Paraaortic lymph node (tissue), 1 donor: ENCODE data around the genes POU5F2, FAM81B and RHOBTB3.

- PRO-cap, result no peak
Observed at GRCh38 chr5:91281391-91282031, 101.6 kb downstream of the ARRDC3 start.

GRCh38 chr5:91384691-91385103 is 1.6 kb upstream of the ARRDC3 start:
- PRO-cap, result no peak

DNA sequence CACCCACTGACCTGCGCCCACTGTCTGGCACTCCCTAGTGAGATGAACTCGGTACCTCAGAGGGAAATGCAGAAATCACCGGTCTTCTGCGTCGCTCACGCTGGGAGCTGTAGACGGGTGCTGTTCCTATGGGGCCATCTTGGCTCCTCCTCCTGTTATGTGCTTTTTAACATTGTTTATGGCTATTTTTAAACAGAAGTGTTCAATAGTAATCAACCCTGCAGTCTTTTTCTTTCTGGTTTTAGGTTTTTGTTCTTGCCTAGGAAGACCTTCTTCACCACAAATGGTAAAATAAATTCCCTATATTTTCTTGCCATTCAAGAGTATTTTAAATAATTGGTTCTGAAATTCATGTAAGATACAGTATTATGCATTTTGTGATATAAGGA is 816.2 kb upstream of the ARRDC3 start:
- PRO-cap, result no peak

DNA sequence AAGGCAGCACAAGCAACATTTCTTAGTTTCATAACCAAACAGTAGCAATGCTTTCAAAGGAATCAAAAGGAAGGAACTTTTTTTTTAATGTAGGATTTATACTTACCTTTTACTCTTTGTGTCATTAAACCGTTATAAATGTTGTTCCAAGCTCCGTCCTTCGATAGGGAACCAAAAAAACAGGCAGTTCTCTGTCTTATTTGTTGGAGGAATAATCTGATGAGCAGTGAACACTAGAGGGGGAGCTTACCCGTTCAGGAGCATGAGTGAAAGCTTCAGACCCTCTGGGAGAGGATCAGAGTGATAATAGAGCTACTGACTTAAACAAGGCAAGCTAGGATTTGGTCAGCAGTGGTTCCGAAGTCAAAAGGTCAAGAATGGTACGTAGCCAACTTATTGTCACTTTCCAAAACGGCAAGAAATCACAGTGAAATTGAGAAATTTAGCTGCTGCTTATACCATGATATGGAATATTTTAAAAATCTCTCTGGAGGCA is 895.0 kb upstream of the NR2F1 start:
- PRO-cap, result no peak

GRCh38 chr5:92801878-92802300 is 781.1 kb upstream of the NR2F1 start:
- PRO-cap, result no peak

GRCh38 chr5:93572034-93572453 is 11.0 kb upstream of the NR2F1 start:
- PRO-cap, result no peak

DNA sequence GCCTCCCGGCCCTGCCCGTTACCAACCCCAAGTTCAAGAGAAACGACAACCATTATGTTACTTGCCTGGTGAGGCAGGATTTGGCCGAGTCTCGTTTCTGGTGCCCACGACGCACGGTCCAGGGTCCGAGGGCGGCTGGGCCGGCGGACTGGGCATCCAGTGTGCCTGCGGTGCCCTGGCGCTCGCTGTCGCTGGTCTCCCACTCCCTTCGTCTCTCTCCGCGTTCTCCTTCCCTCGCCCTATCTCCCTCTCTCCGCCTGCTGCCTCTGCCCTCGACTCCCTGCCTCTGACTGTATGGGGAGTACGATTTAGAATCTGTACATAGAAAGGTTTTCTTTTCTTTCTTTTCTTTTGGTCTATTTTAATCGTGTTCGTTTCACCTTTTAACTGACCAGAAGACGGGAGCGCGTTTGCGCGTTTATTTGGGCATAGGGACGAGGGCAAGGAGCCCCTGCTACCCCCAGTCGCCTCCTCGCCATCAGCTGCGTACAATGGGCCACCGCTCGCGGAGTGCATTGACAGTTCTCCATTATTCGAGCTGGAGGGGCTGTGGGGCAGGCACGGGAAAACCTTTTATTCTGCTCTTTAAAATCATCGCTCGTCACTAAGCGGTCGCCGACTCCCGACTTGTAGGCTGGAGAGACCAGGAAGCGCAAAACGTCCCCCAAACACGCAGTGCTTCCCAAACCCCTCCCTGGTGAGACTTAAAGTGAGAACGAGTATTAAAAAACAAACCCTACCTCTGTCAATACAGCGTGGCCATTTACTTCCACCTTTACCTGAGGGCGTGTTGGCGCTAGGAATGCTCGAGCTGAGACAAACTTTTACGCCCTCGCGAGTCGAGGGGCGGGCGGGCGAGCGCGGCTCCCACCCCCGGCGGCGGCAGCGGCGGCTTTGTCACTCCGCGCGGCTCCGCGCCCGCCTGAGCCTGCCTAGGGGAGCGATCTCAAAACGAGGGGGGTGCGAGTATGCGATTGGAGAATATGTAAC is 2.3 kb upstream of the NR2F1 start:
- PRO-cap, result no peak

- PRO-cap, result bidirectional peak, plus-strand start at chr5:93621335, minus-strand start at chr5:93621239; bidirectional peak, plus-strand start at chr5:93621605, minus-strand start at chr5:93621466
Observed at GRCh38 chr5:93620847-93622046, 38.2 kb downstream of the NR2F1 start.

DNA sequence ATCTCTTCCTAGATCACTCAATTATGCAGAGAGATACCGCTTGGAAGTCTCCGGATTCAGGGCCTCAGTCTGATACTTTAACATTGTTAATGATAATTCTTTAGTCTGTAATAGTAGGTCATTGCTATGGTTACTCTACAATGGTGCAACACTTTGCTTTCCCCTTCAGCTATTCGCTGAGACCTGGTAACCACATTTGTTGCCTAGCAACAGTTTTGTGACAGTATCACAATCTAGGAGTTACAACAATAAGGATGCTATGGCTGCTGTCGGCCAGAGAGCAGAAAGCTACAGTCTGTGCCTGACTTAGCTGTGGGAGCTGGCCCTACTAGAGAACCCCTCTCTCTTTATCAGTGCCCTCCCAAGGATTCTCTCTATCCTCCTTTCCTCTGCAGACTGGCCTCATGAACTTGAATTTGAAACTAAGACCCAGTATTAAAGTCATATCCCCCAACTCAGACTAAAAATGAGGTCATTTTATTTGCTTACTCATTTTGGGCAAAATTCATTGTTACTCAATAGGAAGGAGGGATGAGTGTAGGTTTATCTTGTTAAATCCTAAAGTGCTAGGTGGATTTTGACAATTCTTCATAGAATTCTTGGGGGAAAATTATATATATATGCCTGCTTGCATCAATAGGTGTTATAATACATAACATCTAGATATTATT is 39.4 kb downstream of the NR2F1 start:
- PRO-cap, result no peak

DNA sequence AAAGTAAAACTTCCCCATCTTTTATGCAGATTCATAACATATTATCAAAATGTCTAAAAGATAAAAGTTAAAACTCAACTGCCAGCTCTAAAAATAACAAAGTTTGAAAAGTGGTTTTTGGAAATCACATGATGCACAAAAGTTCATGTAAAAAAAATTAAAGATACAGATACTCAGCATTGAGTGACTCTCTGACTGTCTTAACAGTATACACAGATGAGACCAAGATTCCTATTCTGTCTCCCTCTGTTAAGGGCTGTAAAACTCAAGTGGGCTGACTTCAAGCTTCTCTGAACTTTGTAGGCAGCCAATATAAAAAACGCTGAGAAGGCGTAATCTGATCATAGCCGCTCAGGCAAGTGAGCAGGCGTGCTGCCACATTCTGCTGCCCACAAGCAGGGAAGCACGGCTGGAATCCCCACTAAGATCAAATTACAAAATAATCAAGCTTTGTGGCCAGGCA is 64.3 kb downstream of the POU5F2 start:
- PRO-cap, result no peak

GRCh38 chr5:93741536-93741789 is at the start of gene POU5F2:
Gene POU5F2 (minus strand): TSS chr5:93741600.
- PRO-cap, result no peak

- PRO-cap, result no peak
Observed at GRCh38 chr5:93790568-93790857, 49.1 kb upstream of the POU5F2 start.

DNA sequence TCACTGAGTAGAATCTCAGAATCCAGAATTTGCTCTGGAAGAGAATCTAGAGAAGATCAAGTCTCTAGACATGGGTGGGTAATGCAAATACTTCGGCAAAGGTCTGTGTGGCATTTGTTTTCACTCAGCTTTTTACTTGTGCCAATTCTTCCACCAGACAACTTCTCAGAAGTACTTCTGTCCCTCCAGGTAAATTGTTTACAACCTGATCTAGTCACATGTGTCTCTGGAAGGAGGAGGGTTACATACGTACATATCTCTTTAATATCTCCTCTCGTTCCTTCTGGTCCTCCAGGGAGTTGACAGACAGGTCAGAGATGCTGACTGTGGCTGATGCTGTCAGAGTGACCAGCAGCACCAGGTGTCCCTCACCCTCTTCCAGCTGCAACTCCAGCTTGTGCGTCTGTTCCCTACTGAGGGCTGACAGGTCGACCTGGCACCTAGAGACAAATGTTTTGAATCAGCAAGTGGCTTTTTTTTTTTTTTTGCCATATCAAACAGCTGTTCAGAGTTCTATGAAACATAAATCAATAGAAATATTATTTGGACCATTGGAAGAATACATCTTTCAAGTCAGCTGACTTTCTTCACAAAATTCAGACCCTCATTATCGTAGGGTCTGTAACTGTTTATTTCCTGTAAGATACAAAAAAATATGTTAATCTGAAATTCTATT is 276.1 kb downstream of the SLF1 start:
- PRO-cap, result no peak

DNA sequence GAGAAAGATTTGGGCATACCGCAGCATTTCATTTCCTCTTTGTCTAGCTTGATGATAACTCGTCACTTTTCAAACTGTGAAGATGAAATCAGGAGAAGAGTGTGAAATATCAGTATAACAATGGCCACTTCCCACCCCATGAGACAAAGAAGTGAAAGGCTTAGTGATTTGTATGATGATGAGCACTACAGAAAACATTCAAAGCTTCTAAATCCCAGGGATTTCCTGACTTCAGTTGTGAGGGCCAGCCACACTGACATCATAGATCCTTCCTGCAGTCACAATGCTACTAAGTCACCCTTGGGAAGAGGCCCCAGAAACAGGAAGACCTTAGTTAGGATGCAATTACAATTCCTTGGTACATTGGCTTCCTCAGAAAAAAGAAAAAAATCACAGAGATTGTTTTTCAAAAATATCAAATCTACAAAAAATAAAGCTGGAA is at the start of gene FAM81B:
TSS of gene FAM81B (plus strand) at position 316 of the 442 bp plus-strand sequence.
- PRO-cap, result no peak

DNA sequence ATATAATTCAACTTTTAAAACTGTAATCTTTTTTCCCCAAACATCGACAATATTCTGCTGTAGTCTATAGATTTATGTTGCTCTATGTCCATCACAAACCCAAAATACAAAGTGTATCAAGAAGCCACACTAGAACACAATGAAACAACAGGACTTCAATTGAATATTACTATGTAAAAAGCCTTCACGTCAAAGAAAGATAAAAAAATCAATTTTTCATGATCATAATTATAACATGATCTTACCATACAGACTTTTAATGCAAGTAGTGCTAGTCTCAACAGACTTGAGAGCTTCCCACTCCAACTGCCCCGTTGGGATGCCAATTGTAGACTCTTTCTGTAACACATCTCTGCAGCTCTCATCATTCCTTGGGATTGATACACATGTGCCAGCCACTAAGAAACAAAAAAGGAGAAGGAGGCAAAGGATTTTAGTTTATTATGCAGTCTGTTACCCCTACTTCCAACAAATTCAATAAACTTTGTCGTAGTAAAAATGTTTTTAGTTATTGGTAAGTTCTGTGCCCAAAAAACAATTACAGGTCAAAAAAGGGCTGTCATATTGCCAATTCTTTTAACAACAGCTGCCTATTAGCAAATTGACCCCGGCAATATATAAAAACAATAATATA is 76.6 kb downstream of the SKIC3 start:
- PRO-cap, result no peak

DNA sequence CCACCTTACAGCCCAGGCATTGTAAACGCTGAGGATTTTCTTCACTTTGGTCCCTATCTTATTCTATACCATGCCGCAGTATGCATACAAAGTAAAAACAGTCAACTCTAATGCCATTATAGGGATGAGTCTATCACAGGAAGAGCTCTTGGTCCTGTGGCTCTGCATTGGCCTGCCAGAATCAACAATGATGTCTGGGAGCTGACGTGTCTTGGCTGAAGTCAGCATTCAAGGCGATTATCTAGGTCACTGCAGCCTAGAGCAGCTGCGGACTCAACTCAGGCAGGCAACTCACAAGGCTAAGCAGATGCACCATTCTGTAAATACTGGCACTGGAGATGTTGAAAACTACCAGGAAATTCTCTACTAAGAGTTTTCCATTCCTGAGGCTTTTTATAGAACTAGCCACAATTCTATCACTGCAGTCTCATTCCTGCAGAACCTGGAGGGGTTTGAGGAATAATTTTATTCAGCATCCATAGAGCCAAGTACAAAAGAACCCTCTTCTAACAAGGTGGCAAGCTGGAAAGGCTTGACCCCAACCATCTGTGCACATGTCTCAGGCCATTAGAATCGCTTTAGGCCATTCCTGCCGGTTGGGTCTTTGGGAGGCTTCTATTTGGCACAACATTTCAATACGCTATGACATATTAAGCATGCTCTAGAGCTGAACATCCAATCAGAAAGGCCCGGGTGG is 13.2 kb downstream of the SPATA9 start:
- PRO-cap, result no peak

DNA sequence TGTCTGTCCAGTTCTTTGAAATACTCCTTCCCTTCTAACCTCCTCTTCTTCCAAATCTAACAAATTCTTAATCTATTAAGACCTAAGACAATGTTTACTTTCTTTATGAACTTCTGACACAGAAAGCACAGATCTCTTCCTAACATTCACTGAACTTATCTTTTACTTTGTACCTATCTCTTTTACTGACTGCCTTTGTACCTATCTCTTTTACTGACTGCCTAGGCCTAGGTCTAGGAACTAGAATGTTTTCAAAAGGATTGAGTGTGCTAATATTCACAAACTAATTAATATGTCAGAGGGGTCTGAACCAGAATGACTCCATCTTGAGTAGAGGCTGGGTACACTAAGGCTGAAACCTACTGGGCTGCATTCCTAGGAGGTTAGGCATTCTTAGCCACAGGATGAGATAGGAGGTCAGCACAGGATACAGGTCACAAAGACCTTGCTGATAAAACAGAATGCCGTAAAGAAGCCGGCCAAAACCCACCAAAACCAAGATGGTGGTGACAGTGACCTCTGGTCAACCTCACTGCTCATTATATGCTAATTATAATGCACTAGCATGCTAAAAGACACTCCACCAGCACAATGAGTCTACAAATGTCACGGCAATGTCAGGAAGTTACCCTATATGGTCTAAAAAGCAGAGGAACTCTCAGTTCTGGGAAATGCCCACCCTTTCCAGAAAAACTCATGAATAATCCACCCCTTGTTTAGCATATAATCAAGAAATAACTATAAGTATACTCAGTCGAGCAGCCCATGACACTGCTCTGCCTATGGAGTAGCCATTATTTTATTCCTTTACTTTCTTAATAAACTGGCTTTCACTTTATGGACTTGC is 2.5 kb upstream of the RHOBTB3 start:
- PRO-cap, result no peak

GRCh38 chr5:95730602-95731402 is at the start of gene RHOBTB3:
Gene RHOBTB3 (plus strand): TSS chr5:95731336.
- PRO-cap, result unidirectional peak, plus-strand start at chr5:95730949; unidirectional peak, plus-strand start at chr5:95730993; unidirectional peak, plus-strand start at chr5:95731072; bidirectional peak, plus-strand start at chr5:95731363, minus-strand start at chr5:95731200

GRCh38 chr5:95759458-95760039 is 28.4 kb downstream of the RHOBTB3 start:
- PRO-cap, result no peak

GRCh38 chr5:95790232-95791257 is 32.0 kb downstream of the GLRX start:
- PRO-cap, result no peak